Choroid plexus epithelial cell (primary cell): ENCODE measurements around a stretch of chr2.

- RRBS: no CpG with 5 or more reads among the region's 22 CpGs
These were observed 42.6 kb downstream of the SH3BP4 start for GRCh38 chr2:234994125-234995112.

- RRBS: no CpG with 5 or more reads among the region's 39 CpGs
These were observed 43.7 kb downstream of the SH3BP4 start for GRCh38 chr2:234995119-234996352.

- RRBS: no CpG with 5 or more reads among the region's 31 CpGs
These were observed 75.8 kb downstream of the SH3BP4 start for GRCh38 chr2:235027323-235028264.

GRCh38 chr2:235522189-235522661 lies 28.4 kb downstream of the AGAP1 start:
- RRBS: no CpG with 5 or more reads among the region's 11 CpGs

DNA sequence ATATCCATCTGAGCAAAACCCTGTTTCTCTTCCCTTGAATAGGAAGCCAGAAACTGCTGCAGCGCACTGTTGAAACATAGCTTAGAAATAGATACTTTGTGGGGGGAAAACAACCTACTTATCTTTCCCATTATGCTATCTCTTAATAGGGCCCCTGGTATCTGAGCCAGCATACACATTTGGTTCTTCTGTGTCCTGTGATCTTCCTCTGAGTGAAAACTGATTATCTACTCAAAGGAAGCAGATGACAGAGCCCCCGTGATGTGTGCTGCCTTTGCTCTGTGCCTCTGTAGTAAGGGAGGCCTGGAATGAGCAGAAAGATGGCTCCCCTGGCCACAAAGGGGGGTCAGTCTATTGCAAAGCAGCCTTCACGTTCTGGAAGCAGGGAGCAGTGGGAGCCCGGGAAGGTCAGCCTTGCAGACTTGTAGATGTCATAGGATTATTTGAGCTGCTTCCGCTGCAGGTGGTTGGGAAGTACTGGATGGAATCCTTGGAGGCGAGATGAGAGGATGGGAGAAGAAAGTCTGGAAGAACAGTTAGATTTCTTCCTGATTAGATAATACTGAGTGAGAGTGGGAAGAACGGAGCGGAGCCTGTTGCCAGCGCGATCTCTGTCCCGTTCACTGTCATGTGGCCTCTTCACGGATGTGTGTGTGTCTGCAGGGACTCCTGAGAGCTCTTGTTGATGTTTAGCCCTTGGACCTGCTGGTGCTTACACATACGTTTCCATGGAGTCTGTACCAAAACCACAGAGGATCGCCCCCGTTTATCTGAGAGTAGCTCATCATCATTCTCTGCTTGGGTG lies 150.1 kb downstream of the AGAP1 start:
- RRBS: no CpG with 5 or more reads among the region's 15 CpGs

- RRBS: 2% methylated on average over 38 of the region's 77 CpGs
These were observed 176.9 kb downstream of the AGAP1 start for GRCh38 chr2:235670649-235671161.

DNA sequence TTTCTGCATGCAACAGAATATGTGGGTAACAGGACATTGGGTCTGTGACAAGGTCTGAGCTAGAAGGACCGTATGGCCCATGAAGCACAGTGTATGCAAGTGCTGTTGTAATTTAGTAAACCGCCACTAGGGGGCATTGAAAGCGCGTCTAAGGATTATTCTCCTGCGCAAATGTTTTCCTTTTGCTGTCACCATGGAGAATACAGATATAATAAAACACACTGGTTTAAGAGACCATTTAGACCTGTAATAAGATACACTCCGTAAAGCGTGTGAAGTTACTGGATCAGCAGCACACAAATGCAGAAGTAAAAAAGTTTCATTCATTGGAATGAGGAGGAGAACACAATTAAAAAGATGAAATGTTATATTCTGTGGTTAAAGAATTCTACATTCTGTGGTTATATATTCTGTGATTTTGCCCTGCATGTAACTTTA lies 272.4 kb downstream of the AGAP1 start:
- RRBS: no CpG with 5 or more reads among the region's 7 CpGs

DNA sequence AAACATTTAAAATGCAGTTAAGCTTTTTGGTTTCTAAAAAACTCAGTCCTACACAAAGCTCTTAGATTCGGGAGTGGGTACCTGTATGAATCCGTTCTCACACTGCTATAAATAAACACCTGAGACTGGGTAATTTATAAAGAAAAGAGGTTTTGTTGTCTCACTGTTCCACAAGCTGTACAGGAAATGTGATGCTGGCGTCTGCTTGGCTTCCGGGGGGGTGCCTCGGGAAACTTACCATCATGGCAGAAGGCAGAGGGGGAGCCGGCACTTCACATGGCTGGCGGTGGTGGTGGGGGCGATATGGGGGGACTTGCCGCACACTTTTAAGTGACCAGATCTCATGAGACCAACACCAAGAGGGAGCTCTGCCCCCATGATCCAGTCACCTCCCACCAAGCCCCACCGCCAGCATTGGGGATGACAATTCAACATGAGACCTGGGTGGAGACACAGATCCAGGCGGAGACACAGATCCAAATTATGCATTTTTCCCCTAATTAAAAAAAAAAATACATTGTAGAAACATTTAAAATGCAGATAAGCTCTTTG lies 222.5 kb downstream of the GBX2 start:
- RRBS: 50% methylated on average over 2 of the region's 11 CpGs

DNA sequence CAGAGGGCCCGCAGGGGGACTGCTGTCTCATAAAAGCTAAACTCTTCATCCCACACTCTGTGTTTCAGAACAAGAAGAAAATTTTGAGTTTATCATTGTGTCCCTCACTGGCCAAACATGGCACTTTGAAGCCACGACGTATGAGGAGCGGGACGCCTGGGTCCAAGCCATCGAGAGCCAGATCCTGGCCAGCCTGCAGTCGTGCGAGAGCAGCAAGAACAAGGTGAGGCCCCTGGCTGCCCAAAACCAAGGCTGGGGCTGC lies 131.8 kb downstream of the GBX2 start:
- RRBS: no CpG with 5 or more reads among the region's 8 CpGs

DNA sequence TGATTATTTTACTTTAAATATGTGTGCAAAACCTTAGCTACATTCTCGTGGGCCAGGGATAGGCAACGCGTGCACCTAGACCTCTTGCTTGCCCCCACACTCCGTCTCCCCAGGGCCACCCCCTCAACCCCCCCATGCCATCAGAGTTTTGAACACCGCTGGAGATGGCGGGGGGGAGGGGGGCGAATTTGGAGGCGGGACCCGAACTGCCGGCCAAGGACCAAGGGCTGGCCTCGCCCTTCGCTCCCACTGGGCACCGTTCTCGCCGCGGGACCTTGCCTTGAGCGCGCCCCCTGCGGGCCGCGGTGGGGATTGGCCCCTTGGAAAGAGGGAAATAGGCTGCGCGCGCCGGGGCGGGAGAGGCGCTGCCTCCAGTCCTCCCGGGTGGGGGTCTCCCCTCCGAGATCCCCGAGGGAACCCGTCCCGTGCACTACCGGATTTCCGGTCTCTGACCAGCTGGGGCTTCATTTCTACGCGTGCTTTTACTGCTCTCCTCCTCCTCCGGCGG lies 9.8 kb upstream of the GBX2 start:
- RRBS: 2% methylated on average over 10 of the region's 38 CpGs

DNA sequence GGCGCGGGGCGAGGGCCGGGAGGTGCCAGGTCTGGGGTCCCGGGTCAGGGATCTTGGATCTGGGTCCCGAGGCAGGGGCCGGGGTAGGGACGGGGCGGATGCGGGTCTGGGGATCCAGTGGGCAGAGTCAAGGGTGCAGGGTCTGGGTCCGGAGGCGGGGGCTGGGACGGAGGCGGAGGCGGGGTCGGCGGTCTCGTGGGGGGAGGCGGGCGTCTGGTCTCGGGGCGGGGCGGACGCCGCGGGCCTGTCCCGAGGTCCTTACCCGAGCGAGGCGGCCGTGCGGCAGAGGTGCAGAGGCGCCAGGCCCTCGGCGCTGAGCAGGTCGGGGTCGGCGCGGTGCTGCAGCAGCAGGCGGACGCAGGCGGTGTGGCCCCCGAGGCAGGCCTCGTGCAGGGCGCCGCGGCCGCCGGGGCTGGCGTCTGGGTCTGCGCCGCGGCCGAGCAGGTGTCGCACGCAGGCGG lies 26.7 kb downstream of the ASB18 start:
- RRBS: 2% methylated on average over 7 of the region's 57 CpGs

DNA sequence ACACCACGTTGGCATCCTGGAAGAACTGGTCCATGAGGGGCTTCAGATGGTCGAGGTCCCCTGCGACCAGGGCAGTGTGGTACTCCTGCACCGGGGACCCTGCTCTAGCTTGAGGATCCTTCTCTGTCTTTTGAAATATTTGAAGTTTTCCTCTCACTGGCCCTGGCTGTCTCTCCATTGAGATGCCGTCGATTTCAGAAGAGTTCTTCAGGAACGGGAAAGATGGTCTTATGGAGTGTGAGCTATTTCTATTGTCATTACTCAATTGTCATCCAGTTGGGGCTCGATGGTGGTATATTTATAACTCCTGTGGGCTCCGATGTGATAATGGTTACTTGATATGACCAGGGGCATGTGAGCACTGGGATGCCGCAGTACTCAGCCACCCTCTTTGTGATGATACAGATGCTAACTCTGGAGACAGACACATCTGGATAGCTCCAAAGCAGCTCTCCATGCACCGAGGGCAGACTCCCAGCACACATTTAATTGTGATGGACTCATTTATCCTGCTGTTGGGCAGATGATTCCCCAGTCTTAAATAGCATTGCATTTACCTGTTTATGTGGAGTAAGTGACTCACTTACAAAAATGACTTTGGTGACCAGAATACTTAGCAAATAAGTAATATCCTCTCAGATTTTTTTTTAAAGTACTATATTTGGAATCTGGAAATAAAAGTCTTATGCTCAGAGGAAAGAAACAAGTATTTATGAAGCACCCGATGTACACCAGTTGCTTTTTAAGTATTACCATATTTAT lies 22.7 kb downstream of the ASB18 start:
- RRBS: no CpG with 5 or more reads among the region's 12 CpGs

GRCh38 chr2:236334338-236334897 lies 70.2 kb upstream of the ASB18 start:
- RRBS: no CpG with 5 or more reads among the region's 6 CpGs

DNA sequence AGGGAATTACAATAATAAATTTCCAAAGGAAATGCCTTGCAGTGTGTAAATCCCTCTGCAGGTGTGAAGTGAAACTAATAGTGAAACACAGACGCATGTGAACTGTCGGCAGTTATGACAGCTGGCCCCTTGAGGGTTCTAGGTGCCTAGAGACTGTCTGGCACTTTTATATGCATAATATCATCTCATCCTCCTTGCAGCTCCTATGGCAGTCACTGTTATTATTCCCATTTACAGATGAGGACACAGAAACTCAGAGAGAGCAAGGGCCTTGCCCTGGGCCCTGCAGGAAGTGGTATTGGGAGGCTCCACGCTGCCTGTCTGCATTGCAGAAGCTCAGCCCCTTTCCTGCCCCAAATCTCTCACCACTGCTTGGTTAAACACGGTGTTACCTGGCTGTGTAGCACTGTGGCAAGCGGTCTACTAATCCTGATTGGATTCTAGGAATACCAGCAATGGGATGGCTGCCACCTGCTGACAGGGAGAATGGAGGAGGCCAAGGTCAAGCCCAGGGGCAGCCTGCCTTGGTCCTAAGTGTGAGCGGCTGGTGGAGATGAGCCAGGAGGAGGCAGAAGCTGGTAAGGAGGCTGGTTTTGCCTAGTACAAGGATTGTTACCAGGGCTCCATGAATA lies 29.6 kb upstream of the IQCA1 start:
- RRBS: no CpG with 5 or more reads among the region's 6 CpGs

DNA sequence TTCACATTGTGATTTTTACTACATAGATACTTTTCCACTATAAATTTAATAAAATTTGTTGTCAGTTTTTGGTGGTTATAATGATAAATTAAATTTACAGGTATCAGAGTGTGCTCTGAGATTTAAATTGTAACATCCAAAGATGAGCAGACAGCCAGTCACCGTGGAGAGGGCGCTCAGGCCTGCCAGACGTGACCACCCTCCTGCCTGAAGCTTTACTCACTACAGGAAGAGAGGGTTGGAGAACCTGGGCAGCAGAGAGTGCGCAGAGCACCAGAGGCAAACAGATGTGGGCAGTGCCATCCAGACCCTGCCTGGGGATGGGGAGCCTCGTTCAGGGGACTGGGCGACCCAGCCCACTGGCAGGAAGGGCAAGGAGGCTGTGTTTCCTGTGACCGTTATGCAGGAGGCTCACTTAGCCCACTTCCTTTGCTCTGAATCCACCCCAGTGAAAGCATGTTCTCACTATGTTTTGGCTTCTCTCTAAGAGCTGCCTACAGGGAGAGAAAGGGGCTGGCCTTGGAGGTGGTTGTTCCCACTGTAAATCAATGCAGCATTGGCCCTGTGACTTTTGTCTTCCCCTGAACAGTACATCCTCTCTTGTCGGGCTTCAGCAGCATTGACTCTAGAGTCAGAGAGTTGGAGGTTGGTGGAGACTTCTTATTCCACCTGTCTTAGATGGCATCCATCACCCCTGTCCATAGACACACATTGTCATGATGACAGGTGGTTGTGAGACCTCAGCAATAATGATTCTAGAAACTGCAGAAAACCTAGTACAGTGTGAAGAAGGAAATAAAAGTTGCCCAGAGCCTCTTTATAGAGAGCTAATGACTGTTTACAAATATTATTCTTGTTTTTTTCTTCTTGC lies 23.0 kb upstream of the ACKR3 start:
- RRBS: no CpG with 5 or more reads among the region's 8 CpGs

- RRBS: no CpG with 5 or more reads among the region's 12 CpGs
These were observed 1.6 kb downstream of the ACKR3 start for GRCh38 chr2:236571030-236571777.

GRCh38 chr2:236582895-236583130 lies 13.2 kb downstream of the ACKR3 start:
- RRBS: no CpG with 5 or more reads among the region's 4 CpGs

GRCh38 chr2:236715670-236716029 lies 146.0 kb downstream of the ACKR3 start:
- RRBS: no CpG with 5 or more reads among the region's 11 CpGs

GRCh38 chr2:236745649-236746169 lies 176.1 kb downstream of the ACKR3 start:
- RRBS: no CpG with 5 or more reads among the region's 3 CpGs

- RRBS: no CpG with 5 or more reads among the region's 5 CpGs
These were observed 206.9 kb downstream of the ACKR3 start for GRCh38 chr2:236776460-236776982.